Pulmonary lymph node (tissue), 1 donor: ENCODE measurements around a stretch of chr12.

DNA sequence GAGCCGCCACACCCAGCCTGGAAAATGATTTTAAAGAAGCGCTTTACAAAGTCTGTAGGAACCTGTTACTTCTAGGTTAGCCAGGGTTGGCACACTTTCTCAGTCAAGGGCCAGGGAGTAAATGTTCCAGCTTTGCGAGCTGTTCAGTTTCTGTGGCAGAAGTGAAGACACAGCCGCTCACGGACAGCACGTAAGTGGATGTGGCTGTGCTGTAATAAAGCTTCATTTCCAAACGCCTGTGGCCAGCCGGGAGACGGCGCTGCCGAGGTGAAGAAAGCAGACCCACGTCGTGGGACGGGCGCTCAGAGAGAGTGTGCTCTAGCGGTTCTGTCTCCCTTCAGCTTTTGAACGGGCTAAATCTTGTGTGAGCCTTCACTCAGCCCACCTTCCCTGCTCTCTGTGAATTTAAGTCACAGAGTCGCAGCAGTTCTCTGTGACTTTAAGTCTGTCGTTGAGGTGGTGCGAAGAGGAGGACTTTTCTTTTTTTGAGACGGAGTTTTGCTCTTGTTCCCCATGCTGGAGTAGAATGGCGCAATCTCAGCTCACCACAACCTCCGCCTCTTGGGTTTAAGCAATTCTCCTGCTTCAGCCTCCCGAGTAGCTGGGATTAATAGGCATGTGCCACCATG, 35.5 kb downstream of the EP400 start:
- PRO-cap = no peak

DNA sequence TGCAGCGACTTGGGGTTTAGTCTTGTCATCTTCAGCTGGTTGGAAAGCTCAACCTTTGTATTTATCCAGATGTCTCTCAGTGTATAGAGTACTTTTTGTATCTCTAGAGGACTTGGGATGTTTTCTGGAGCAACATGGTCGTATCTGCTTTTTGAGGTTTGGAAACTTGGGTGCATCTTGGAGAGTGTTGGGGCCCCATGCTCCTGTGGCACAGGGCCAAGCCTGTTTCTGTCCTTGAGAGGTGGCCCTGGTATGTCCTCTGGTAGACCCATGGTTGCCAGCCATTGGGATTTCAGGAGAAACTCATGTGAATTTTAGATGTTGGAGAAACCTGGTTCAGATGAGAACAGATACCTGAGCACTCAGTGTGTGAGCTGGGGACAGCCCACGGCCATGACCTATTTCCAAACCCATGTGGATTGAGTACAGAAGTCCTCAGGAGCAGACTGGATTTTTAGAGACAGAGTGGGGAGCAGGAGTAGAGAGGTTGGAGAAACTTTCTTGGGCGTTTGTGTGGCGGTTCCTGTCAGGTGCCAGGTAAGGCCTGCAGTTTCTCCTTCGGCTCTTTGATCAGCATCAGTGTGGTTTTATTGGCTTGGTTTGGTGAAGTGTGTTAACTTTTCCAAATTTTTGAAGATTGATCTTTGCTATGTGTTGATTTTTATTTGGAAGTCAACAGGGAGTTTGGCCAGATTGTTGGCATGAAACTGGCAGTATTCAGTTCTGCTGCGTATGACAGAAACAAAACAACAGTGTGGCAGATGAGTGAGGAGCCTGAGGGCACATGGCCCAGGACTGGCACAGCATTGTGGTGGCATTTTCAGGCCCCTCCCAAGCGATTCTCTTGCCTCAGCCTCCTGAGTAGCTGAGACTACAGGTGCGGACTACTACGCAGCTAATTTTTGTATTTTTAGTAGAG, 42.8 kb downstream of the EP400 start:
- PRO-cap = no peak

- PRO-cap = no peak
These were observed 11.8 kb downstream of the NOC4L start for GRCh38 chr12:132155928-132156629.

GRCh38 chr12:132163178-132163647, 19.0 kb downstream of the NOC4L start:
- PRO-cap = no peak

GRCh38 chr12:132205019-132205970, 61.0 kb downstream of the NOC4L start:
- PRO-cap = no peak

- PRO-cap = no peak
These were observed 2.1 kb downstream of the GALNT9 start for GRCh38 chr12:132327114-132327876.

GRCh38 chr12:132328739-132329462, 488 bp downstream of the GALNT9 start:
- PRO-cap = no peak

DNA sequence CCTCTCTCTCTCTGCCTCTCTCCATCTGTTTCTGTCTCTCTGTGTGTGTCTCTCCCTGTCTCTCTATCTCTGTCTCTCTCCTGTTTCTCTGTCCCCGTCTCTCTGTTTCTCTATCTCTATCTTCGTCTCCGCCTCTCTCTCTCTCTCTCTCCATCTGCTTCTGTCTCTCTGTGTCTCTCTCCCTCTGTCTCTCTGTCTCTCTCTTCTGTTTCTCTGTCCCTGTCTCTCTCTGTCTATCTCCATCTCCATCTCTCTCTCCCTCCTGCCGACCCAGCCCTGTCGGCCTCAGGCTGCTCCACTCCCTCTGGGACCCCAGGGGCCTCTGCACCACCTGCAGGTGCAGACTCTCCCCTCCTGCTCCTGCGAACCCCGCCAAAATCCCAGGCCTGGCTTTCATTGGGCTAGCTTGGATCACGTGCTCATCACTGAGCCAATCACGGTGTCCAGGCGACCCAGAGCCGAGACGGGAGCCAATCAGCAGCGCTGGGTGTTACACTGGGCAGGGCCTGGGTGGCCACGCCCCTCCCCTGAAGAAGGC, 66.9 kb upstream of the FBRSL1 start:
- PRO-cap = no peak

- PRO-cap = no peak
These were observed 22.0 kb upstream of the FBRSL1 start for GRCh38 chr12:132467993-132468296.

DNA sequence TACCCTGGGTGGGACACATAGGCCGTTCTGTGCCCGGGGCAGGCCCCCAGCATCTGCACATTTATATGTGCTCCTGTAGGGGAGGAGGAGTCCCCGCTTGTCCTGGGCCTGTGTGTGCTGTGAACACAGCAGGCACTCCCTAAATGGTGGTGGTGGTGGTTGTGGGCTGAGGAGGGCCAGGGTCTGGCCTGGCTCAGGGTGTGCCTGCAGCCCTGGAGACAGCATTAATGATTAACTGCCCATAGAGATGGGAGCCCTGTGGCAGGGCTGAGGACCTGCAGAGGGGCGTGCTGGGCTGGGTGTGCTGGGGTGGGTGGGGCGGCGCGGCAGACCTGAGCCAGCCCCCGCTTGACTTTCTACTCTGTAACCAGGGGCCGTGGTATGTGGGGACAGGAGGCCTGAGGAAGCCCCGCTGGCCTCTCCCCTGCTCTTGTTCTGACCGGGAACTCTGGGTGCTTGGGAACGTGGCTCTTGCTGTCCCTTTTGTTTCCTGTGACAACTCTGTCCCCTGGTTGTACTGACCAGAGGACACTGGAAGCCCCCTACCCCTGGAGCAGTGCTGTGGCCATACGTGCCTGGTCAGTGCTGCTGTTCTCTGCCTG, 3.9 kb downstream of the FBRSL1 start:
- PRO-cap = no peak

GRCh38 chr12:132520962-132521589, 31.1 kb downstream of the FBRSL1 start:
- PRO-cap = no peak

DNA sequence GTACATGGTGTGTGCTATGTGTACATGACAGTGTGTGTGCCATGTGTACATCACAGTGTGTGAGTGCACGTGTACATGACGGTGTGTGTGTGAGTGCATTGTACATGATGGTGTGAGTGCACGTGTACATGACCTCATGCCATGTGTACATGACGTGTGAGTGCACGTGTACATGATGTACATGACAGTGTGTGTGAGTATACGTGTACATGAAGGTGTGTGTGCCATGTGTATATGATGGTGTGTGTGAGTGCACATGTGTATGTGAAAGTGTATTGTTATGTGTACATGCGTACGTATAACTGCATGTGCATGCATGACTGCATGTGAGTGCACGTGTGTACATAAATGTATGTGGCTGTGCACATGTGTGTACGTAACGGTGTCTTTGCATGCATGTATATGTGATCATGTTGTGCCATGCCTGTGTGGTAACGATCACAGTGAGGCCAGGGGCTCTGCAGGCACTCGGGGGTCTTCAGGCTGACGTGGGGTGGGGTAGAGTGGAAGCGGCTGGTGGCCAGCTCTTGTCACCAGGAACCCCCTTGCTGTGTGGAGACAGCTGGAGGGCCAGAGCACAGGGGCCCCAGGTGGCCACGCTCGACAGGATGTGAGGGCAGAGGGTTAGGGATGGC, 46.7 kb downstream of the FBRSL1 start:
- PRO-cap = no peak

GRCh38 chr12:132583402-132584172, 26.8 kb downstream of the LRCOL1 start:
- PRO-cap = no peak

- PRO-cap = no peak
These were observed 14.4 kb downstream of the LRCOL1 start for GRCh38 chr12:132595922-132596391.

GRCh38 chr12:132600129-132600831, 10.1 kb downstream of the LRCOL1 start:
- PRO-cap = unidirectional peak, plus-strand start at chr12:132600616

GRCh38 chr12:132603755-132604063, 6.7 kb downstream of the LRCOL1 start:
- PRO-cap = unidirectional peak, minus-strand start at chr12:132603846

- PRO-cap = bidirectional peak, plus-strand start at chr12:132604368, minus-strand start at chr12:132604191
These were observed 6.1 kb downstream of the LRCOL1 start for GRCh38 chr12:132604064-132604914.

DNA sequence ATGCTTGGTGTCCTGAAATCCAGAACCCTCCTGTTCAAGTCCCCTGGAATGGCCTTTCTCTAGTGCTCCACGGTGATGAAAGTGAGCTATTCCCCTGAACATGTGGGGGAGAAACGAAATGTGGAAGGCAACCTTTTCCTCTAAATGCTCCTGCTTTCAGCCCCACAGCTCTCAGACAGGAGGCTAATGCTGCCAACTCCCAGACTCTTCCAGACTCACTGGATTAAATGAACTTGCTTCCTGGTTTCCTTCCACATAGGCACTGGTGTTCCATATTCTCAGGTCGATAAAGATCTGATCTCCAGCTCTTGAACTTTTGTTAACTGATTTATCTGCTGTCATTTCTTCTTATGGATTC, 2.4 kb upstream of the PGAM5 start:
- PRO-cap = no peak

DNA sequence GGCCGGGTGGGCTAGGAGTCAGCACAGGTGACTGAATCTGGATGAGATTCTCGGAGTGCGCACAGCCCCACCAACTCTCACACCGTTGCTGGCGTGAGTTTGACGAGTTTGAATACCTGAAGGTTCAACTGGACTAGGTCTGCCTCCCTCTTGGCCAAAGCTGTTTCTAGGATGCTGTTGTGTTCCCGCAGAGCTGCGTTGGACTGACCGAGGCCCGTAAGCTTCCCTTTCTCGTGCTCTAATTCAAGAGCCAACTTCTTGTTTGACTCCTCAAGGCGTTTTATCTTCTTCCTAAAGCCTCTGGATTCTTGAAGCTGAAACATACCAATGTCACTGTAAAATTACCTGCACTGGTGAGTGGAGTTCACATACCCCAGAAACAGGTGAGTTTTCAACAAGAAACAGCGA, 20.6 kb upstream of the ANKLE2 start:
- PRO-cap = no peak

GRCh38 chr12:132847236-132848376, 18.9 kb upstream of the GOLGA3 start:
- PRO-cap = no peak